Pericardium (tissue), 1 donor: ENCODE measurements around a stretch of chr2.

DNA sequence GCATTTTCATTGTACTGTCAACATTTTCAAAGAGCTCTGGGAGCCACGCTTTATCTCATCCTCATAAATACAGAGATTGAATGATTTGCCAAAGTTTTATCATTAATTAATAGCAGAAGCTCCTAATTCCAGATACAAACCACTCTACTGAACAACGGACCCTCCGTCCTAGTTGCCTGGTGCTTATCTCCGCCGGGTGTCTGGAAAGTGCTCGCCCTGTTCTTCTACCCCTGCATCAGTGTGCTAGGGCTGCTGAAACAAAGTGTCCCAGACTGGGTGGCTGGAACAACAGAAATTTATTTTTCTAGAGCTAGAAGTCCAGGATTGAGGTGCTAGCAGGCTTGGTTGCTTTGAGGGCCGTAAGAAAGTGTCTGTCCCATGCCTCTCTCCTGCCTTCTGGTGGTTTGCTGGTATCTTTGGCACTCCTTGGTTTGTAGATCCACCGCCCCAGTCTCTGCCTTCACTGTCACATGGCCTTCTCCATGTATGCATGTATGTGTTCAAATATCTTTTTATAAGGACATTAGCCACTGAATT, 23.7 kb downstream of the SERTAD2 start:
- RRBS = no CpG with 5 or more reads among the region's 8 CpGs

DNA sequence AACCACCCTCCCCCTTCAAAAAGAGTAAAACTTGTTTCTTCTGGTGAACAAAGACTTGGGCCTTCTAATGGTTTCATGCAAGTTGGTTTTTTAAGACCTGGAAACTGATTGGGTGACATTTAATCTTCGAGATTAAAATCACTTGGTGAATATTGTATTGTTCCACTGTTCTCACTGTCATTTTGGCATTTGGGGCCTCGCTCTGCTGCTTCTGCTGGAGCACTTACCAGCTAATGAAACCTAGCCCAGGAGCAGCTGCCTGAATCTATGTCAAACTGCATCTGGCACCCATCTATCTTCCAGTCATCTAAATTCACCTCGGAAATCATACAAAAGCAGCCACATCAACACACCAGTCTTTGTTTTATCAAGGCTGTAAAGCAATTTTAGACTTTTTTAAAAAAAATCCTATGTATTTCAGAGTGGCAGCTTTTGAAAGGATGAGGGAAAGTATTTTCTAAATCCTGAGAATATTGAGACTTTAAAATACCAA, 26.0 kb upstream of the SERTAD2 start:
- RRBS = no CpG with 5 or more reads among the region's 3 CpGs

DNA sequence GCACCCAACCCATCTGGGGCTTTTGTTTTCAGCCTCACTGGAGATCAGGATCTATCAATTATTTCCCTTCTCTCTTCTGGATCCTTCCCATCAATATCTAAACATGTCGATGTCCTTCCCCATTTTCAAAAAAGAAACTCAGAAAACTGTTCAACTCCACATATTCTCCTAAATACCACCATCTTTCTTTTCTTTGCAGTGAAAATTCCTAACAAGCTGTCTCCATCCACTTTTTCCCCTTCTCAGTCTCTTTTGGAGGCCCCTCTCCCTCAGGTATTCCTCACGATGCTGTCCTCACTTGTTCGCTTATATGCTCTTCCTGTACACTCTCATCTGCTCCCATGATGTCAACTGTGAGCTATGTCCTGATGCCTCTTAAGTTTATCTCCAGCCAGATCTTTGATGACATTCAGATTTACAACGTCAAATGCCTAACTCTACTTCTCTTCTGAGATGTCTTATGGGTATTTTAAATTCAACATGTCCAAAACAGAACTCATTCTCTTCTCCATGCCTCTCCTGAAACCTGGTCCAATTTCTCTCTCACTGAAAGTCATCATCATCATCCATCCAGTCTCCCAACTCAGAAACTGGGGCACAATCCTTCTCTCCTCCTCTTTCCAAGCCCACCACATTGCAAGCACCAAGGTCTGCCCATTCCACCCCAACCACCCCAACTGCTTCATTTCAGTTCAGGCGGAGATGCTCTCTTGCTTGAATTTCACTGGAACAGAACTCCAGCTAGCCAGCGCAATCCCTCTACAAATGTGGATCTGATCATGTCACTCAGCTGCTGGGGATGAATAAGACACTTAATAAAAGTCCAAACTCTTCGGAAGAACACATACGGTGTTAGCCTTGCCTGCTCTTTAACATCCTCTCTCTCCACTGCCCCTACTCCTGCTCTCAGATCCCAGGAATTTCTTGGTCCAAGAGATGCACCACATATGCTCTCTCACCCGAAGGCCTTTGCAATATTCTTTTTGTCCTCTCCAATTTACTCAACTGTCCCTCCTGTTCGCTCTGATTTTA, 55.3 kb upstream of the SERTAD2 start:
- RRBS = no CpG with 5 or more reads among the region's 10 CpGs

- RRBS = no CpG with 5 or more reads among the region's 6 CpGs
Measured at GRCh38 chr2:64858593-64859184, 130.5 kb upstream of the SLC1A4 start.

- RRBS = no CpG with 5 or more reads among the region's 3 CpGs
Measured at GRCh38 chr2:64861951-64862462, 127.2 kb upstream of the SLC1A4 start.

- RRBS = no CpG with 5 or more reads among the region's 10 CpGs
Measured at GRCh38 chr2:64875966-64876812, 113.0 kb upstream of the SLC1A4 start.

GRCh38 chr2:65084127-65085274, 28.3 kb downstream of the CEP68 start:
- RRBS = no CpG with 5 or more reads among the region's 4 CpGs

GRCh38 chr2:65204548-65204876, 23.1 kb upstream of the ACTR2 start:
- RRBS = no CpG with 5 or more reads among the region's 1 CpG

DNA sequence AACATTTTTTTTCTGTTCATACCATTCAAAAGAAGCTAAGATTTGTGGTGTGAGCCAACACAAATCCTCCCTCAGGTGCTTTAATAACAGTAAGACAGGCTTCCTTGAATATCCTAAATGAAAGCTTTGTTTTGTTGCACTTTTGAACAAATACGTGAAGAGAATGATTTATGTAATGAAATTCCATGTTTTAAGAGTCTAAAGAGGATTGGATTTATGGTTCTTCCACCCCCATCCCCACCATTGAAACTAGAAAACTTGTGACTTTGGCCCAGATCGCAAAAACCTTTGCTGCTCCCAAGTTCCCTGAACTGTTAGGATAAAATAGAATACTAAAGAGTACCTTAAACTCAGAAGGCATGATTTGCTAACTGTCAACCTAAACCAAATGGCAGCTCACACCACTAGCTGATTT, 48.6 kb downstream of the ACTR2 start:
- RRBS = no CpG with 5 or more reads among the region's 2 CpGs

- RRBS = no CpG with 5 or more reads among the region's 10 CpGs
Measured at GRCh38 chr2:65351214-65351947, 81.0 kb downstream of the SPRED2 start.

DNA sequence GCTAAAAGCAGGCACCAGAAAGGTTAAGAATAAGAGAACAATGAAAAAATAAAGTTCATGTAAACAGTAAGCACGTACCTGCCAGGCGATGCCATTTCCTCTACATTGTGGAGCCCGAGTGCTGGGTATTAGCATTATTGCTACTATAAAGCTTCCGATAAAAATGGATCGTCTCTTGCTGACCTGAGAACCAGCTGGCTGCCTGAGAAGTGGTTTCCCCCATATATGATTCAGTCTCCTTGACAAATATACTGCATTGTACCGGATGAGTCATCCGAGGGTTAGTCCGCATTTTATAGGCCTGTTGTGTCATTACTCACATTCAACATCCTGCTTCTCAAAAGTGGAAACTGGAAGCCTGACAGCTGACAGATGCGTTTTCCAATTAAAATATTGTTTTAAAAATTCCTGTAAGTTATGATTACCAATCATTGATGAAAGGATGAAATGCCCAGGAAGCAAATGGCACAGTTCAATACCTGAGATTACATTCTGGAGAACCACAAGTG, 65.8 kb downstream of the SPRED2 start:
- RRBS = no CpG with 5 or more reads among the region's 9 CpGs

GRCh38 chr2:65370565-65371267, 61.7 kb downstream of the SPRED2 start:
- RRBS = no CpG with 5 or more reads among the region's 6 CpGs

DNA sequence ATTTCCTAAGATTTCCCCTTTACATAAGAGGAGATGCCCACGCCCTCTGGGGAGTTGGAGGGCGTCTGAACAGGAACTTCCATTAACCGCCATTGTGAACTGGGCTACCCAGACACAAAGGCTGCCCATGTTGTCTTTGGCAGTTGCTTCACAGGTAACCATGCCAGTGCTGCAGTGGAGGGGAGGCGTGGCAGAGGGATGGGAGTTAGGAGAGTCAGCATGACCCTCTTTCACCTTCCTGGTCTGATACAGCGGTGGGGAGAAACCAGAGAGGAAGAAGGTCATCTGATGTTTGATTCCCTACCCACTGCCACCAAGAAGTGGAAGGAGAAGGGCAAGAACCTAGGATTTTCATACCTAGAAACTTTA, 47.1 kb downstream of the SPRED2 start:
- RRBS = no CpG with 5 or more reads among the region's 5 CpGs

- RRBS = no CpG with 5 or more reads among the region's 1 CpG
Measured at GRCh38 chr2:65455509-65455855, 23.1 kb upstream of the SPRED2 start.

- RRBS = no CpG with 5 or more reads among the region's 3 CpGs
Measured at GRCh38 chr2:65545685-65546376, 113.4 kb upstream of the SPRED2 start.

DNA sequence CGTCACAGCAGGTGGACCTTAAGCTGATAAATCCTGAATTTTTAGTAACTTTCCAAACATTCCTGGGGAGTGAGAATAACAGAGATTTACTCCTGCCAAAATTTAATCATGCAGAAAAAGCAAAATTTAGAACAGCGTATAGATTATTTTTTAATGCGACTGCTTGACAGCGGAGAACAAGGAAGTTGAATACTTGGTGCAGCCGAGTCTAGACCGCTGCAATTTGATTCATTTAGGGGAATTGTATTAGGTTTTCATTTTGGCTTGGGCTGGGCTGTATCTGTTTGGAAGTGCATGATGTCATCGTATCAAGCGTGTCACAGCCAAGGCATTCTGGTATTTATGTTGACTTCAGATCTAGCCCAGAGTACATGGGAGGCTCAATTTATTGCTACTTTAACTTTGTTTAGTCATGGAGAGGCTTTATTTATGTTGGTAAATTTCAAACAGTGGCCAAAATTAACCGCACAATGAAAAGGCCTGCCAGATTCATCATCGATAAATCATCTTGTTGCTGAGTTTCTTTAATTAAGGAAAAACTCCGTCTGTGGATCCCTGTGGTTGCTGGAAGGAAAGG, 230.2 kb upstream of the SPRED2 start:
- RRBS = no CpG with 5 or more reads among the region's 11 CpGs

DNA sequence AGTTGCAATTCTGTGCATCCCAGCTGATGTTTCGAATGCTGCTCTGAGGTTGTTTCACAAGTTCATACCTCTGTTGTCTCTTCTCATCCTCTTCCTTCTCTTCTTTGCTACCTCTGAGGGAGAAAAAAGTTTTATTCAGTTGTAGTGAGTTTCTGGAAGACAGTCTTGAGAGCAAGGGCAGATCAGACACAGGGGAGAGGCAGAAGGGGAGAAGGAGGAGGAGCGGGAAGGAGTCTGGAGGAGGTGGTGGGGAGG, 6.7 kb downstream of the MEIS1 start:
- RRBS = no CpG with 5 or more reads among the region's 2 CpGs

GRCh38 chr2:66444470-66444945, 9.6 kb downstream of the MEIS1 start:
- RRBS = 43% methylated on average over 6 of the region's 21 CpGs

- RRBS = 17% methylated on average over 22 of the region's 34 CpGs
Measured at GRCh38 chr2:66444946-66445636, 10.2 kb downstream of the MEIS1 start.

DNA sequence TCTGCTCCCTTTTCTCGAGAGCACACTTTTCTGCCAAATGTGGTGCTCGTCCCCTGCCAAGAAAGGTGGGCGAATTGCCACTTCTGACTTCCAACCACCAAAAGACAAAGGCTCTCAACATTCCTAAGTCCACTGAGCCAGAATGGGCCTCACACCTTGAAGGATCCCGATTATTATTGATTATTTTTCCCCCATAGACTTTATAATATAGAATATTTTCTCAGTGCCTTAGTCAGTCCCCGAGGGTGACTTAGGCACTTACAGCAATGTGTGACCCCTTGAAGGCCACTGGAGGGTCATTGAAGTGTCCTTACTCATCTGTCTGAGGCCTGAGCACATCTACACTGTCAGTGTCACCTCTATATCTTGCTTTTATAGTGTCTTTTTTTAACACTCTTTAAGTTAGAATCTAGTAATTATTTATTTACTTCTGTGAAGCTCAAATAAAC, 98.2 kb downstream of the MEIS1 start:
- RRBS = no CpG with 5 or more reads among the region's 5 CpGs